Thyroid gland (tissue), 7 donors: ENCODE measurements around a stretch of chr10.

DNA sequence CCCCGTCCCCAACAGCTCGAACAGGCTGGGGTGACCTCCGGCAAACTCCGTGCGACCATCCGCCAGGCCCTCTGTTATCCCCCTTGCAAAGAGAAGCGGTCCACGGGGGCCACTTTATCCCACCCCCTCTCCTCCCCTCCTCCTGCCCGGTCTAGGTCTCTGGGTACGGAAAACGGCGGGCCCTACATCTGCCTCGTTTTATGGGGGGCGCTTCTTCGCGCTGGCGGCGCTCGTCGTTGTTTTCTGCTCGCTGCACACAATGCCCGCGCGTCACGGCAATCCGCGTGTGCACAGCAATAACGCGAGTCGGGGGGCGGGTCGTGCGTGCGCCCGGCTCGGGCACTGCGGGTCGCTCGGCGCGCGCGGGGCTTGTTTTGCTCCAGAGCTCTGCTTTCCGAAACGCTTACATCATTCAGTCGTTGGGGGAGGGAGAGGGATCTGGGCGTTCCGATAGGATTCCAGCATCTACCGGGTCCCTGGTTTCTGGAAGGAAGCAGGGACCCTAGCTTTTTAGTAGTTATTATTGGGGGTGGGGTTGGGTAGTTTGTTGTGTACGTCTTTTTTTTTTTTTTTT, 3.2 kb downstream of the MXI1 start:
- PRO-cap, 2 experiments = peak in 2 of 2 experiments; most common plus-strand start position 321 of the sequence (in 1); most common minus-strand start position 379 of the sequence (in 1)
- RAMPAGE, long total RNA, 5 experiments = no peak in any of the 5 experiments

DNA sequence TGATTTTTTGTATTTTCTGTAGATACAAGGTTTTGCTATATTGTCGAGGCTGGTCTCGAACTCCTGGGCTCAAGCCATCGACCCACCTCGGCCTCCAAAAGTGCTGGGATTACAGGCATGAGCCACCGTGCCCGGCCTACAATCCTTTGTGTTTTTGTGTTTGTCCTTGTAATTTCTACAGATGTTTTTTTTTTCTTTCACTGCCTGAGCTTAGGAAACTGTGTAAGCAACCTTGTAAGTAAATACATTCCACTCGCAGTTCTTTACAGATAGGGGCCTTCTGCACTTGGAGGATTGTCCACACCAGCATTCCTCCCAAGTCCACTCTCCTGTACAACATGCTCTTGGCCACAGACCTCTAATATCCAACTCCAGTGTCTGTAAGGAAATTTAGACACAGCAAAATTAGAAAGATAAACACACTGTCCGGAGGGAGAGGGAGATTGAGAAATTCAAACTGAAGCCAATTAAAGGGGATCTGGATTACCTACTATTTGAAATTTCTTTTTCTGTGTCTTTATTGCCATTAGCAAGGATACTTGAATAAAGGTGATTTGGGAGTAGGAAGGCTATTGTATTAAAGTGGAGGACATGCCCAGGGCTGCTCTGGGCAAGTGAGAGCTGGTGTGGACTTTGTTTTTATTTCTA, 9.6 kb downstream of the MXI1 start:
- PRO-cap, 2 experiments = no peak in any of the 2 experiments
- RAMPAGE, long total RNA, 5 experiments = no peak in any of the 5 experiments

DNA sequence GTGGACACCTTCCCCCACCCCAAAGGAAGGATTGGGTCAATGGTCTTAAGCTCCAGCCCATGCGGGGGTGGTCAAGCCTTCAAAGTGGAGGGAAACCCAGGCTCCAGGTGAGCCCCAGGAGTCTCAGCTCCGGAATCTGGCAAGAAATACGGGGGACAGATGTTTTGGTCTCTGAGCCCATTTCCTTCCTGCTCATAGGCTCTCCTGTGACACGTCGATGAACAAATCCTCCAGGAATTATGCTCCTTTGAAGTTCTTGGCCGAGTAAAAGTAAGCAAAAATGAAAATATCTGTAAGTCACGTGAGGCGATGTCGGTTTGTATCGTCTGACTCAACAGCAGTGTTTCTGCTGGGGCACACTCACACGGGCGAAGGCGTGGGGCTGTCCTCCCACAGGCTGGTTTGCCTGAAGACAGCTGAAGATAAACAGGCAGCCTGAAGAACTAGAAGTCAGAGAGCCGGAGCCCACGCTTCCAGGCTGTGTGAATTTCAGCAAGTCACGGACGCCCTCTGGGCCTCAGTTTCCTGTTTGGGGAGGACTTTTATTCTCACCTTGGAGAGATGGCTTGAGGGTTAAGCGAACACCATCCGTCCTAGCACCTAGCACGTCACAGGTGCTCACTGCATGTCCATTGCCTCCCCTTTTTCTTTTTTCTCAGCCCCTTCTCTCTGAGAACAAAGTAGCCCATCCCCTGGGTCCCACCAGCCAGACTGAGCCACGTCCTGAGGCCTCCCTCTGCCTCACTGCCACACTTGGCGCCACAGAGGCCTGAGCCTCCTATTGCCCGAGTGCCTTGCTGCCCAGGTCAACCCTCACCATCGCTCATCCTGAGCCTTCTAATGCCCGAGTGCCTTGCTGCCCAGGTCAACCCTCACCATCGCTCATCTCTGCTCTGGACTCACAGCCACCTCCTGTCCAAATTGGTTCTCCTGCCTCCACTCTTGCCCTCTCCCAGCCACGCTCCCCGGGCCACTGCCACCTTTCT, 52.8 kb upstream of the SMNDC1 start:
- PRO-cap, 2 experiments = no peak in any of the 2 experiments
- RAMPAGE, long total RNA, 5 experiments = no peak in any of the 5 experiments

GRCh38 chr10:110392655-110393469, 88.1 kb upstream of the SMNDC1 start:
- PRO-cap, 2 experiments = no peak in any of the 2 experiments
- RAMPAGE, long total RNA, 5 experiments = no peak in any of the 5 experiments

GRCh38 chr10:110417105-110417853, 80.4 kb upstream of the DUSP5 start:
- PRO-cap, 2 experiments = no peak in any of the 2 experiments
- RAMPAGE, long total RNA, 5 experiments = no peak in any of the 5 experiments

GRCh38 chr10:110461915-110462630, 35.6 kb upstream of the DUSP5 start:
- PRO-cap, 2 experiments = no peak in any of the 2 experiments
- RAMPAGE, long total RNA, 5 experiments = no peak in any of the 5 experiments

DNA sequence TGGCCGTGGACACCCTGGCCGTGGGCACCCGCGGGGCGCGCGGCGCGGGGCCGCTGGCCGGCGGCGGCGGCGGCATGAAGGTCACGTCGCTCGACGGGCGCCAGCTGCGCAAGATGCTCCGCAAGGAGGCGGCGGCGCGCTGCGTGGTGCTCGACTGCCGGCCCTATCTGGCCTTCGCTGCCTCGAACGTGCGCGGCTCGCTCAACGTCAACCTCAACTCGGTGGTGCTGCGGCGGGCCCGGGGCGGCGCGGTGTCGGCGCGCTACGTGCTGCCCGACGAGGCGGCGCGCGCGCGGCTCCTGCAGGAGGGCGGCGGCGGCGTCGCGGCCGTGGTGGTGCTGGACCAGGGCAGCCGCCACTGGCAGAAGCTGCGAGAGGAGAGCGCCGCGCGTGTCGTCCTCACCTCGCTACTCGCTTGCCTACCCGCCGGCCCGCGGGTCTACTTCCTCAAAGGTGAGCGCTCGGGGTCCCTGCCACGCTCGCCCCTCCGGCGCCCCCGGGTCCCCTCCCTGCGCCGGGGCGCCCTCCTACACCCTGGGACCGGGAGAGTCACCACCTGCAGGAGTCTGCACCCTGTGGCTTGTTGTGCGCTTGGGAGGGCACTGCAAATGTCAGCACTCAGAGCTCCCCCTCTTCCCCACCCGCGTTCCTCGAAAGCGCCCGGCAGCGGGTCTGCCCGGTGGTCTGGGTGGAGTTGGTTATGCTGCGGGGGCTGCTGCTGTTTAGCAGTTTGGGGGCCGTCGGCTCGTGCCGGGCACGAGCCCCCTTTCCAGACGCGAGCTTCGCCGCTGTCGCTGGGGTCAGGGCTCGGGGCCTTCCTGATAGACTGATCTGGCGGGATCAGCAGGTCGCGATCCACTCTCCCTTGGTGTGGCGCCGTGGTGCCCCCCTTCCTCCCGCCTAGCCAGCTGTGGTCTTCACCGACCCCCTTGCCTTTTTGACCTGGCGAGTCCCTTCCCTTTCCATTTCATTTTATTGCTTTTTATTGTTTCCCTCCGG, 640 bp downstream of the DUSP5 start:
- PRO-cap, 2 experiments = peak in 2 of 2 experiments; most common plus-strand start position 364 of the sequence (in 2); most common minus-strand start position 220 of the sequence (in 2)
- RAMPAGE, long total RNA, 5 experiments = no peak in any of the 5 experiments

GRCh38 chr10:110684529-110685027, 40.4 kb downstream of the RBM20 start:
- PRO-cap, 2 experiments = no peak in any of the 2 experiments
- RAMPAGE, long total RNA, 5 experiments = no peak in any of the 5 experiments

GRCh38 chr10:110685919-110686473, 41.9 kb downstream of the RBM20 start:
- PRO-cap, 2 experiments = no peak in any of the 2 experiments
- RAMPAGE, long total RNA, 5 experiments = no peak in any of the 5 experiments

- PRO-cap, 2 experiments = peak in 1 of 2 experiments; most common plus-strand start chr10:110700258 (in 1)
- RAMPAGE, long total RNA, 5 experiments = no peak in any of the 5 experiments
Measured at GRCh38 chr10:110699937-110700320, 55.8 kb downstream of the RBM20 start.

- PRO-cap, 2 experiments = no peak in any of the 2 experiments
- RAMPAGE, long total RNA, 5 experiments = no peak in any of the 5 experiments
Measured at GRCh38 chr10:110790006-110790437, 81.7 kb upstream of the PDCD4 start.

- PRO-cap, 2 experiments = peak in 2 of 2 experiments; most common plus-strand start chr10:110793596 (in 1); most common minus-strand start chr10:110793673 (in 2)
- RAMPAGE, long total RNA, 5 experiments = no peak in any of the 5 experiments
Measured at GRCh38 chr10:110793243-110793948, 78.3 kb upstream of the PDCD4 start.

GRCh38 chr10:110820659-110820896, 51.1 kb upstream of the PDCD4 start:
- PRO-cap, 2 experiments = peak in 2 of 2 experiments; most common plus-strand start chr10:110820721 (in 1); most common minus-strand start chr10:110820733 (in 1)
- RAMPAGE, long total RNA, 5 experiments = no peak in any of the 5 experiments

DNA sequence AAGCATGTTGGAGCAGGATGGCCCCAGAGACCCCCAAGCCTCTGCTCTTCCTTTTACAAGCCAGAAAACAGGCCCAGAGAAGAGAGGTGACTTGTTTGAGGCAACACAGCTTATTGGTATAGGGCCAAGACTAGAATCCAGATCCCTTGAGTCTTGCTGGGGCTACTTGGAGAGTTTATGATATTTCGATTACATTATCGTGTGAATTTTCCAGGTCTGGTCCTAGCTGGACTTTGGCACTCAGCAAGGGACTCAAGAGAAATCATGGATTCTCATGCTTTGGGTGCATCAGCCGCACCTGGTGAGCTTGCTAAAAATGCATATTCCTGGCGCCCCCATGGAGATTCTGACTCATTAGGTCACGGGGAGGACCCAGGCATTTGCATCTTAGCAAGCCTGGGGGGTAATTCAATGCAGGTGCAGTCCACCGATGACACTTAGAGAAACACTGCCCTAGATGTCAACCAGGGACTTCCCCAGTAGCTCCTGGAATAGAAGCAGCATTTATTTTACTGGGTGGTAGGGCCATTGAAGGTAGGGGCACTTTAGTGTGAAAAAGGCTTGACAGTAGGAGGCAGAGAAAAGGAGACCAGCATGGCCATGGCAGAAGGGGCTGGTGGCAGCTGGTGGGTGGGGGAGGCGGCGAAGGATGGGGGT, 30.0 kb upstream of the PDCD4 start:
- PRO-cap, 2 experiments = no peak in any of the 2 experiments
- RAMPAGE, long total RNA, 5 experiments = no peak in any of the 5 experiments

DNA sequence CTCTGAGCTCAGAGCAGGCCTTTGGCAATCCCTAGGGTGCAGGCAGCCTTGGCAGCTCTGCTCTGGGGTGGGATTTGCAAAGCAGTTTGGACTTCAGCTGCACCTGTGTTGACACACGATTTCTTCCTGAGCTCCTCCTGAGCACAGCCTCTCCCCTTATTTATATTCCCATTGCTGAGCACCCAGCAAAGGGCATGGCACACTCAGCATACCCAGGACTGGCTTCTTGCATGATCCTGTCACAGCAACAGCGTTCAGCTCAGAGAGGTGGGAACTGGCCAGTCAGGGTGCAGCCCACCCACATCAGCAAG, 25.4 kb upstream of the PDCD4 start:
- PRO-cap, 2 experiments = no peak in any of the 2 experiments
- RAMPAGE, long total RNA, 5 experiments = no peak in any of the 5 experiments

GRCh38 chr10:110852079-110852772, 19.5 kb upstream of the PDCD4 start:
- PRO-cap, 2 experiments = peak in 2 of 2 experiments; most common plus-strand start chr10:110852492 (in 2); most common minus-strand start chr10:110852377 (in 1)
- RAMPAGE, long total RNA, 5 experiments = no peak in any of the 5 experiments

GRCh38 chr10:112183229-112183450, 425 bp downstream of the GPAM start:
- PRO-cap, 2 experiments = no peak in any of the 2 experiments
- RAMPAGE, long total RNA, 5 experiments = no peak in any of the 5 experiments

DNA sequence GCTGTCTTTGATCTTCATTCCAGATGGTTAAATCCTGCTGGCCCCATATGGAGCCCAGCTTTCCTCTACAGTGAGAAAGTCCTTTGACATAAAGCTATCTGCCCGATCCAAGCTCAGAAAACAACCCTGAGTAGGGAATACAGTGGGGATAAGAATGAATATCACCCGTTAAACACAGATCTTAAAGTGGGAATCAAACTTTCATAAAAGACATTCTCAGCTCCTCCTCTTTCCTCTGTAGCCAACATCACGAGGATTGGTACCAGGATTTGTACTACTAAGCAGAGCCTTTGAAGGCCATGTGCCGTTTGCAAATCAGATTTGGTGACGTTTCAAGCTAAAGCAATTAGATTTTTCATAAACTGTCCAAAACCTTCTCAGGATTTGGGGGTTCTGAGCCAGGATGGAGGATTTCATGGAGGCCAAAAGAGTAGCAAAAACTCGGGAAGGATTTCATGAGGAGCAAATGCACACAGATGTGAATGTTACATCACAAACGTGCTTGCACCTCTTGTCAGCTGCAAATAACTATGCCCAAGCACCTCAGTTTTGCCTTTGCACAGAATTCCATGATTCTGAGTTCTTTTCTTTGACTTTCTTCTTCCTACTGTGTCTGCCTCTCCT, 31.0 kb upstream of the GPAM start:
- PRO-cap, 2 experiments = no peak in any of the 2 experiments
- RAMPAGE, long total RNA, 5 experiments = no peak in any of the 5 experiments

DNA sequence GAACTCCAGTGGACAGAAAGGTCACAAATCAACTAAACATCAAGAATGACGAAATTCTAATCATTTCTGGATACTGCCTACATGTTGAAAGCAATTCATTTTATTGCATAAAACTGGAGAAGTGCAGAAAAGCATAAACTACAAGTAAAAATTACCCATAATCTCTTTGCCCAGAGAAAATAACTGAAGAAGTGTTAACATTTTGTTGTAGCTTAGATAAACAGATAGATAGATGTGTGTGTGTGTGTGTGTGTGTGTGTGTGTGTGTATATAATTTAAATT, 17.2 kb upstream of the TECTB start:
- PRO-cap, 2 experiments = no peak in any of the 2 experiments
- RAMPAGE, long total RNA, 5 experiments = no peak in any of the 5 experiments

- PRO-cap, 2 experiments = no peak in any of the 2 experiments
- RAMPAGE, long total RNA, 5 experiments = no peak in any of the 5 experiments
Measured at GRCh38 chr10:112336436-112337018, 37.4 kb upstream of the ACSL5 start.